ENCODE results near the genes FUT7, SSNA1 and TMEM203.

GRCh38 chr9:136980995-136982060 is 1.5 kb upstream of the LCNL1 start:
- RRBS: 87% methylated on average over 8 of the region's 27 CpGs
CAGE:
- cytosol, long polyA plus RNA: no peak
- long polyA plus RNA: no peak
- nucleus, long polyA plus RNA: no peak

DNA sequence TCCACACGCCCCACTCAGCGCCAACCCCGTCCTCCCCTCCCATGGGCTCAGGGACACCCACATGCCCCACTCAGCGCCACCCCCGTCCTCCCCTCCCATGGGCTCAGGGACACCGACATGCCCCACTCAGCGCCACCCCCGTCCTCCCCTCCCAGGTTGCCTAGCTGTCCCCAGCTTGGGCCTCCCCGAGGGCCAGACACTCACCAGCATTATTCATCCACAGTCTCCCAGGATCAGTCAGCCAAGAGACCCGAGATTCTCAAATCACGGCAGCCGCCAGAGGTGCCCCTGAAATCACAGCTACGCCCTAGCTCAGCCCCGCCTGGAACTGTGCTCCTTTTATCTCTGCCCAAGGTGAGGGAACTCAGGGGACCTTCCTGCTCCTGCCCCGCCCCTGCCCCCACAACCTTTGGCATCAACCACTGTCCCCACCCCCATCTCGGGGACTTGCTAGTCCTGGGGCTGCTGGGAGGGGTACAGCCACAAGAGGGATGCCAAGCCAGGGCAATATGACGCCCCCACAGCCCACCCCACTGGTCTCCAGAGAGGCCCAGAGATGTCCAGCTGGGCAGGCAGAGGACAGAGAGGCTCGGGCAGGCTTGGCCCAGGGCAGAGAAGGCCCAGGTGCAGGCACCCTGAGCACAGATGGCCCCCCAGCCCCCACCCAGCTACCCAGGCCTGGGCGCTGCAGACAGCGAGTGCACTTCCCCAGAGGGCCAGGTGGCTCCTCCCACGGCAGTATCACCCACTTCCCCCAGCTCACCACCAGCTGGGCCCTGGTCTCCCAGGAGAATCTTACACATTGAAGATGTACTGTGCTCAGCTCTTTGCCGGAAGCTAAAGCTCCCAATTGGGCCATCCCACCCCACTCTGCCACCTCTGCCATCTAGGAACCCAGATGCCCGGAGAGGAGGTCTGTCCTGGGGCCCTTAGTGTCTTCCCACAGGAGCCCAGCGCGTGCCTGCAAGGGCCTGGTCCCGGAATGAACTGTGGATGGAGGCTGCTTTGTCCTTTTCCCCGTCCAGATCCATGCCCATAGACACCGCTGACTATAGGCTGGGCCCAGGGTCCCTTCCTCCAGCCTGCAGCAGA is at the start of gene FUT7:
Gene FUT7 (minus strand): TSS at position 314 of the 1,092 bp plus-strand sequence.
- RRBS: 75% methylated on average over 5 of the region's 28 CpGs
CAGE:
- cytosol, long polyA plus RNA: no peak
- long polyA plus RNA: no peak
- nucleus, long polyA plus RNA: no peak

GRCh38 chr9:137034569-137035158 is 2.8 kb upstream of the FUT7 start:
- RRBS: 75% methylated on average over 6 of the region's 20 CpGs
CAGE:
- cytosol, long polyA plus RNA: no peak
- long polyA plus RNA: no peak
- nucleus, long polyA plus RNA: no peak

- RRBS: 3% methylated on average over 58 of the region's 81 CpGs
CAGE:
- cytosol, long polyA plus RNA: no peak
- long polyA plus RNA: no peak
- nucleus, long polyA plus RNA: no peak
Measured at GRCh38 chr9:137045075-137045968, 655 bp downstream of the NPDC1 start.

DNA sequence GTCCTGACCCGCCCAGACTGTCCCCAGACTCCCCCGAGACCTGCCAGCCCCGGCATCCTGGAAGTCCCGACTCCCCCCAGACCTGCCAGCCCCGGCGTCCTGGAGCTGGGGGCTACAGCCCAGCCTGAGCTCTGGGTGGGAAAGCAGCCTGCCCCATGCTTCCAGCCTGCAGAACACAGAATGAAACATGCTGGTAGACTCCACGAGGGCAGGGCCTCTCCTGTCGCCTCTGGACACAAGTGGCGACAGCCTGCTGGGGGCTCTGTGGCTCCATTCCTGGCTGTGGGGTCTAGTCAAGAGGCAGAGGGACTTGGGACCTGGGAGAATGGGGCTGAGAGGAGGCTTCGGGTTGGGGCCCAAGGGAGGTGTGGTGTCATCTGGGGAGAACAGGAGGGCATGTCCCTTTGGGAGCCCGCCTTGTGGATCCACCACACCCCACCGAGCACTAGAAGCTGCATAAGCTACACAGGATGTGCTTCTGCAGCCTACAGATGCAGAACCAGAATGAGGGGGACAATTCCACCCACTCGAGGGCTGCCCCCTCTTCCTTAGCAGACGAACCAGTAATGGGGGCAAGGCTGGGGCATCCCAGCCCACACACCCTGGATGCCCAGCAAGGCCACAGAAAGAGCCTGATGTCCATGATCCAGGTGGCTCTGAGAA is 3.9 kb upstream of the MAN1B1 start:
- RRBS: 83% methylated on average over 3 of the region's 14 CpGs
CAGE:
- cytosol, long polyA plus RNA: no peak
- long polyA plus RNA: no peak
- nucleus, long polyA plus RNA: no peak

GRCh38 chr9:137083386-137084107 is 3.2 kb upstream of the MAN1B1 start:
- RRBS: no CpG with 5 or more reads among the region's 12 CpGs
CAGE:
- cytosol, long polyA plus RNA: no peak
- long polyA plus RNA: no peak
- nucleus, long polyA plus RNA: no peak

- RRBS: 2% methylated on average over 39 of the region's 122 CpGs
CAGE:
- cytosol, long polyA plus RNA: start-site peak on the minus strand at chr9:137169427-137169471, 22 reads
- long polyA plus RNA: no peak
- nucleus, long polyA plus RNA: start-site peak on the minus strand at chr9:137169427-137169432, 5 reads
Measured at GRCh38 chr9:137168880-137169809, 706 bp downstream of the LRRC26 start.

- RRBS: under 1% methylated on average over 47 of the region's 116 CpGs
CAGE:
- cytosol, long polyA plus RNA: start-site peak on the minus strand at chr9:137188540-137188556, 131 reads; start-site peak on the plus strand at chr9:137188662-137188698, 217 reads
- long polyA plus RNA: start-site peak on the plus strand at chr9:137188662-137188710, 199 and 226 reads in 2 replicates
- nucleus, long polyA plus RNA: start-site peak on the plus strand at chr9:137188651-137188702, 228 reads
Measured at GRCh38 chr9:137188384-137189450, at the start of gene SSNA1. Gene SSNA1 (plus strand): TSS chr9:137188676.

GRCh38 chr9:137204809-137206030 is at the start of gene TMEM203:
Gene TMEM203 (minus strand): TSS chr9:137205648.
- RRBS: 9% methylated on average over 35 of the region's 118 CpGs
CAGE:
- cytosol, long polyA plus RNA: start-site peak on the minus strand at chr9:137205639-137205650, 820 reads; start-site peak on the plus strand at chr9:137205680-137205740, 256 reads
- long polyA plus RNA: start-site peak on the minus strand at chr9:137205631-137205646, 131 and 84 reads in 2 replicates
- nucleus, long polyA plus RNA: start-site peak on the minus strand at chr9:137205643-137205650, 343 reads; start-site peak on the plus strand at chr9:137205680-137205740, 461 reads

GRCh38 chr9:137218654-137219273 is 1.5 kb downstream of the ENSG00000284976 start:
- RRBS: no CpG with 5 or more reads among the region's 13 CpGs
CAGE:
- cytosol, long polyA plus RNA: no peak
- long polyA plus RNA: no peak
- nucleus, long polyA plus RNA: no peak

DNA sequence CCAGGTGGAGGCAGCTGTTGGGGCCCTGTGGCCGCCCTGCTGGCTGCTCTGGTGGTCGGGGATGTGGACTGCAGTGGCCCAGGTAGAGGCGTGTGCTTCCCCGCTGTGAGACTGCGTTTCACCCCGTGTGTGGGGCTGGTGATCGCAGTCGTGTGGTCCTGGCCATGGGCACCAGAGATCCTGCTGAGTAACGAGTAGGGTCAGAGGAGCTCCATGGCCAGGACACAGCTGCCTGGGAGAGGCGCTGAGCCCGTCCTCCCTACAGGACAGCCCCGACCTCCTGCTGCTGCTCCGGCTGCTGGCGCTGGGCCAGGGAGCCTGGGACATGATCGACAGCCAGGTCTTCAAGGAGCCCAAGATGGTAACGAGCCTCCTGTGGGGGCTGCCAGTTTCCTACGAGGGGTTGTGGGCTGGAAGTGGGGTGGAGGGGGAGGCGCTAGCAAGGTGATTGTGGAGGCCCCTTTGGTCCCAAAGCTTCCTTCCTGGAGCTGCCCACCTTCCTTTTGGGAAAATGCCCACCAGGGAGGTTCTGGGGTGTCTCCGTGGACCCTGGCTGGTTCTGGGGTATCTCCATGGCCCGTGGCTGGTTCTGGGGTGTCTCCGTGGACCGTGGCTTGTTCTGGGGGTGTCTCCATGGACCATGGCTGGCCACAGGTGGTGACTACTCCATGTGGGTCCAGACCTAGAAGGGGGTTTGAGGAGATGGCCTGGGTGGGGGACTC is 11.1 kb downstream of the NELFB start:
- RRBS: no CpG with 5 or more reads among the region's 22 CpGs
CAGE:
- cytosol, long polyA plus RNA: no peak
- long polyA plus RNA: no peak
- nucleus, long polyA plus RNA: no peak

GRCh38 chr9:137301935-137302130 is 238 bp downstream of the NRARP start:
- RRBS: 1% methylated on average over 27 of the region's 40 CpGs
CAGE:
- cytosol, long polyA plus RNA: no peak
- long polyA plus RNA: no peak
- nucleus, long polyA plus RNA: no peak

DNA sequence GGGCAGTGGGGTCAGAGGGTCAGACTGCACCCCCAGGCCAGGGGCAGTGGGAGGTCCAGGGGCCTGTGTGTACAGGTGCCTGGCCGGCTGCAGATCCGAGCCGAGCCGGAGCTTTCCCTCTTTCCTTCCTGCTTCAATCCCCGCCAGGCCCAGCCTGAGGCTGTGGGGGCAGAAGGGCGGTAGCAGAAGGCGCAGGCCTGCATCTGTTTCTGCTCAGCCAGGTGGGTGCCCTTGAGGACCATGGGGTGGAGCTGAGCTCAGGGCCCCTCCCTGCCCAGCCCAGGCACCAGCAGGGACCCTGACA is 18.9 kb upstream of the NRARP start:
- RRBS: no CpG with 5 or more reads among the region's 7 CpGs
CAGE:
- cytosol, long polyA plus RNA: no peak
- long polyA plus RNA: no peak
- nucleus, long polyA plus RNA: no peak

- RRBS: 95% methylated on average over 9 of the region's 16 CpGs
CAGE:
- cytosol, long polyA plus RNA: no peak
- long polyA plus RNA: no peak
- nucleus, long polyA plus RNA: no peak
Measured at GRCh38 chr9:137463313-137463695, 4.2 kb upstream of the NSMF start.

- RRBS: no CpG with 5 or more reads among the region's 1 CpG
CAGE:
- cytosol, long polyA plus RNA: no peak
- long polyA plus RNA: no peak
- nucleus, long polyA plus RNA: no peak
Measured at GRCh38 chr9:137621085-137621384, 2.2 kb downstream of the EHMT1 start.

- RRBS: no CpG with 5 or more reads among the region's 2 CpGs
CAGE:
- cytosol, long polyA plus RNA: no peak
- long polyA plus RNA: no peak
- nucleus, long polyA plus RNA: no peak
Measured at GRCh38 chr9:137654593-137654970, 35.8 kb downstream of the EHMT1 start.

GRCh38 chr9:137665543-137666046 is 46.8 kb downstream of the EHMT1 start:
- RRBS: no CpG with 5 or more reads among the region's 15 CpGs
CAGE:
- cytosol, long polyA plus RNA: start-site peak on the plus strand at chr9:137665922-137665964, 18 reads
- long polyA plus RNA: start-site peak on the plus strand at chr9:137665640-137665991, 28 and 19 reads in 2 replicates
- nucleus, long polyA plus RNA: no peak

DNA sequence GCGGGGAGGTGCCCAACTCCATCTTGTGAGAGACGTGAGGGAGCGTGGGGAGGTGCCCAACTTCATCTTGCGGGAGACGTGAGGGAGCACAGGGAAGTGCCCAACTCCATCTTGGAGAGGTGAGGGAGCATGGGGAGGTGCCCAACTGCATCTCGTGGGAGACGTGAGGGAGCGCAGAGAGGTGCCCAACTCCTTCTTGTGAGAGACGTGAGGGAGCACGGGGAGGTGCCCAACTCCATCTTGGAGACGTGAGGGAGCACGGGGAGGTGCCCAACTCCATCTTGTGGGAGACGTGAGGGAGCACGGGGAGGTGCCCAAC is 235.2 kb downstream of the CACNA1B start:
- RRBS: no CpG with 5 or more reads among the region's 14 CpGs
CAGE:
- cytosol, long polyA plus RNA: no peak
- long polyA plus RNA: no peak
- nucleus, long polyA plus RNA: no peak